ENCODE measurements around a stretch of chr1.

- PRO-cap, 2 experiments: no peak in any of the 2 experiments
Observed at GRCh38 chr1:3170286-3170939, 101.4 kb downstream of the PRDM16 start.

DNA sequence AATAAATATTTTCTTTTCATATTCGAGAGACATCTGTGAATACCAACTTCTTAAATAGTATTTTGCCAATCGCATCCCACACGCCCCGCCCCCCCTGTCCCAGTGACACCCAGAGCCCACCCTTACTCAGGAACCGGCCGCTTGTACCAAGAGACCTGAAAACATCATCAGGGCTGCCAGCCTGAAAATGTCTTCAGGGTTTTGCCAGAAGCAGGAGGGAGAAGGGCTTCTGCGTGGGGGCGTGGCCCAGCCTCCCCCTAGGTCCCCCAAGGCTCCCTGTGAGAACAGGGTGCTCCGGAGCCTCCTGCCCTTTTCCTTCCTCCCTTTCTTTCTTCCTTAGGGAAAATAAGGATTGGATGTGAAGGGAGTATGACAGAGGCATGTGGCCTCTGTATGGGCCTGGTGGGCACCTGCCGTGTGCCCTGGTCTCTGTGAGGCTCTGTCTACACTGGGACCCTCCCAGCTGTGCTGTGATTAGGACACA, 126.5 kb downstream of the PRDM16 start:
- PRO-cap, 2 experiments: no peak in any of the 2 experiments

GRCh38 chr1:3212004-3212732, 143.2 kb downstream of the PRDM16 start:
- PRO-cap, 2 experiments: no peak in any of the 2 experiments

DNA sequence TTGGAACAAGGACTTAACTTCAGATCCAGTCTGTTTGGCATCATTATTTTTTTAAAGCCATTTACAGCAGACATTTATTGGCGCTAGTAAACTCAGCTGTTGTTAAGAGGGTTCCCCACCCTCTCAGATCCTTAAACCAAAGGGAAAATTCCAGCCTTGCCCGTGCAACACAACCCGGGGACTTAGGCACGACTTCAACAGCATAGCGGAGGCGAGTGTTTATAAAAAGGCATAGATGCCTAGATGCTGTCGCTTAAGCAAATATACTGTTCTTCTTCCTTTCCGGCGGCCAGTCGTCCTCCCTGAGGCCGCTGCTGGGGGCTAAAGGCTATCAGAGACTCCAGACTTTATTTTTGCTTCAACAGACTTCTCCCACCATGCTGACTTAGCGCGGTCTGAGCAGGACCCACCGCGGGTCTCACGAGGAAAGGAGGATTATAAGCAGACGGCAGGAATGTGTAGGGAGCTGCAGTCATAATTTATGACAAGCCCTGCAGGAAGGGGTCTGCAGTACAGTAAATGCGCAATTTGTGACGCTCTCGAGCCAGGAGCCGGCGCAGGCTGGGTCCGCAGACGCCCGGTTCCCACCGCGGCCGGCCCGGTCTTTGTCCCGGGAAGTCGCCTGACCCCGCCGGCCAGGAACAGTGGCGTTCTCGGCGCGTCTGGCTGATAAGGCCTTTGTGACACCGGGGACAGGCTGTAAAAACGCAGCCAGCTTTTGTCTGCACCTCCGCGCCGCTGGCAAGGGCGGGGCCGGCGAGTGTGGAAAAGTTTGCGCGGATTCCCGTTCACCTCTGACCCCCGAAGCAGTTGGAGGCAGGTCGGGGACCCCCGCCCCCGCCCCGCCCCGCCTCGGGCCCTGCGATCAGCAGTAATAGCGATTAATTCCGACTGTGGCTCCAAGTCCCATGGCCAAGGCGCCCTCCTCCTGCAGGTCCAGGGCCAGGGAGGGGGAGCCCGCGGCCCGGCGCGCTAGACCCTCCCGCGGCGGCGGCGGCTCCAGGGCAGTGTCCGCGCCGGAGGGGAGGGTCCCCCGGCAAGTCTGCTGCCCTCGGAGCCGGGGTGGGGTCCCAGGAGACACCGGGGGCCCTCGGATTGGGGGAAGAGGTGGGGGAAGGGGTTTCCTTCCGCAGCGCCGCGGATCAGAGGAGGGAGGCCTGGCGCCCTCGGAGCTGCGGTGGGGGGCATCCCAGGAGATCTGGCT, 61.0 kb upstream of the ARHGEF16 start:
- PRO-cap, 2 experiments: peak in 1 of 2 experiments; most common plus-strand start position 444 of the sequence (in 1); most common minus-strand start position 668 of the sequence (in 1)

DNA sequence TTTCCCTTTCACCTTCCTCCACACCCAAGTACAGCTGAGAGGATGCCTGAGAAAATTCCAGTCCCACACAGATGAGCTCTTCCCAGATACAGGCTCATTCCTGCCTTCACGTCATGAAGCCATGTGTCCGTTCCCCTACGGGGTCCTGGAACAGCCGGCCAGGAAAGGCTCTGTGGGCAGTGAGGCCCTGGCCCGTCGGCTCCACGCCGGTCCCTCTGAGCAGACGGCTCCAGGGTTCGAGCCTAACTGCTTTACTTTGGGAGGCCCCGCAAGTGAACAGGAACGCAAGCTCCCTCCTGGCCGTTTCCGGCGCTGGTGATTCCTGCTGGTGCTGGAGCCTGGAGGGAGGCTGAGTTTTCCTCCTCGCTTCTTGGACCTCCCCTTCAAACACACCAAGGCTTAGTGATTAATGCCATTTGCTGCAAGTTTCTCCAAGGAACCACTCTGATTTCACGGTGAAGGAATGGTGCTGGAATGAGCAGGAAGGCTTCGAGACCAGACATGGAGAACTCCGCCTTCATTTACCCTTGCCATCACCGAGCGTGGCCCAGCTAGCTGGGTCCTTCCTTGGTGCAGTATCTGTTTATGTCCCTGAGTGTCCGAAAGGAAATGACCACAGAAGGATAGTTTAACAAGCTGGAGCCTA, 57.0 kb upstream of the ARHGEF16 start:
- PRO-cap, 2 experiments: no peak in any of the 2 experiments

DNA sequence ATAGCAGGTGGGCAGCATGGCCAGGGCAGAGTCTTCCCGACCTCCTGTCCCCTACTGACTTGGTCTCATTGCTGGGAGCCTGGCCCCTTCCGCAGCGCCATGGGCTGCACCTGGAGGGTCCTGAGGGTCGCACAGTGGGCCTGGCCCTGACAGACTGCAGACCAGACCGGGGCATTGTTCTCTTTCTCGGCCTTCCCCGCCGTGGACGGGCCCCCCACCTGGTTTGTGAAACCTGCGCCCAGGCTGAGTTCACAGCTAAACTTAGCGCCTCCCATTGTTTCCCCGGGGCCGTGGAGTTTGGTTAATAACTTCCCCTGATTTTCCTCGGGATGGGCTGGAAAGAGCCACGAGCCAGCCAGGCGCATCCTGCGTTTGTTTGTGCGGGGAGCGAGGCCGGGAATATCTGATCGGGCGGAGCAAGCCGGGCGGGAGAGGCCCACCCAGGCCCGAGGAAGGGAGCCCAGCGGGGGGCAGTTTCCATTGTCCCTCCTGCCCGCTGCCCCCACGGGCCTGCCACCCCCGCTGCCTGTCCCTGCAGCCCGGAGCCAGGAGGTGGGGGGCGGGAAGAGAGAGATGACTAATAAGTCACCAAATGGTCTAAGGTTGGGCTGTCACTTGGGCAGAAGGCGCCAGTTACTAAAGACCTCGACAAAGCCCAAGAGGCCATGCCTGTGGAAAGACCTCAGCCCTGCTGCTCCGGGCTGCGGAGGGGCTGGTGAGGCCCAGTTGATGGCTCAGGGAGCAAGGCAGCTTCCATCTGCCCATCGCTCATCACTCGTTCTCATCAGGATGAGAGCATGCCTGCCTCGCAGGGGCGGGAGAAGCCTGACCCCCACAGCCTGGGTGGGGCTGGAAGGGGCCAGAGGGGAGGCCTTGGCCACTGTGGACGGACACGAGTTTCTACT, 39.0 kb upstream of the ARHGEF16 start:
- PRO-cap, 2 experiments: no peak in any of the 2 experiments

GRCh38 chr1:3522826-3523315, 68.4 kb downstream of the ARHGEF16 start:
- PRO-cap, 2 experiments: no peak in any of the 2 experiments

DNA sequence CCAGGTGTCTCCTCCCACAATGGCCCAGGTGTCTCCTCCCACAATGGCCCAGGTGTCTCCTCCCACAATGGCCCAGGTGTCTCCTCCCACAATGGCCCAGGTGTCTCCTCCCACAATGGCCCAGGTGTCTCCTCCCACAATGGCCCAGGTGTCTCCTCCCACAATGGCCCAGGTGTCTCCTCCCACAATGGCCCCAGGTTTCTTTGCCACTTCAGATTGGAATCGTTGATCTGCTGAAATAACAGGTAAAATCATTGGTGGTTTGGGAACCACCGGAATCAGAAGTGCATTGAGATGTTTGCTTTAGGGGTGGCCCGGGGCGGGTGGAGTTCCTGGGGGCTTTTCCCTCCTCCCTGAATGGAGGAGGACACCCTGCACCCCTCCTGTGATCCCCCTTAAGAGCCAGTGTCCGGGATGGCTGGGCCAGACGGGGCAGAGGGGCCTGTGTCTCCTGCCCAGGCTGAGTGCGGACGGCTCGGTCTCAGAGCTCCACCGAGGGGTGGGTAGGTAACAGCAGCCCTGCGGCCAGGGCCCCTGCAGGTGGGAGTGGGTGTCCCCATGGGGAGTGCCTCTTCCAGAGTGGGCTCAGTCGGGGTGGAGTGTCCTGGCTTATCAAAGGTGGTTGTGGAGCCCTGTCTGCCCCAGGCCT, 23.0 kb downstream of the TP73 start:
- PRO-cap, 2 experiments: no peak in any of the 2 experiments

GRCh38 chr1:3677541-3677811, 25.2 kb downstream of the TP73 start:
- PRO-cap, 2 experiments: no peak in any of the 2 experiments

GRCh38 chr1:3698486-3698781, 46.1 kb downstream of the TP73 start:
- PRO-cap, 2 experiments: no peak in any of the 2 experiments

DNA sequence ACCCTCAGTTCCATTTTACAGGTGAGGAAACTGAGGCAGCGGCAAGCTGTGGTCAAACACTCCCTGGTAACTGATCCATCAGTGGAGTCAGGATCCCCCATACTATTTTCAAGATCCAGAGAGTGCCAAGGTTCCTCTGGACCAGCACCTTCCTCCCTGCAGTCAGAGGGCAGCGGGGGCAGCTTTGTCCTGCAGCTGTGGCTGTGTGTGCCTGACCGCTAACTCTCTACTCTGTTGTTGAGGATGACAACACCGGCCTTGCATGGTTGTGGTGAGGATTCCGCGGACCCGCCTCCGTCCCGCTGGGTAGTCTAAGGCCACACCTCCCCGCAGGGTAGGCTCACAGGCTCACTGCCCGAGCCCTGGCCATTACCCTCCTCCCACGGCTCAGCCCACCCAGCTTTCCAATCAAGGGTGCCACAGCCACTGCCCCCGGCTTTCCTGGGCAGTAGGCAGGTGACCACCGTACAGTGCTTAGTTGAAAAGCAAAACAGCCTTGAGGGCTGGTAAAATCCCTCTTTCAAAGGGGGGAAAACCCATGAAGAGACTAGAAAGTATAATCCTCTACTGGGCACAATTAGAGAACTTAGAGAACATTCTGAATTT, 15.0 kb upstream of the LRRC47 start:
- PRO-cap, 2 experiments: no peak in any of the 2 experiments

DNA sequence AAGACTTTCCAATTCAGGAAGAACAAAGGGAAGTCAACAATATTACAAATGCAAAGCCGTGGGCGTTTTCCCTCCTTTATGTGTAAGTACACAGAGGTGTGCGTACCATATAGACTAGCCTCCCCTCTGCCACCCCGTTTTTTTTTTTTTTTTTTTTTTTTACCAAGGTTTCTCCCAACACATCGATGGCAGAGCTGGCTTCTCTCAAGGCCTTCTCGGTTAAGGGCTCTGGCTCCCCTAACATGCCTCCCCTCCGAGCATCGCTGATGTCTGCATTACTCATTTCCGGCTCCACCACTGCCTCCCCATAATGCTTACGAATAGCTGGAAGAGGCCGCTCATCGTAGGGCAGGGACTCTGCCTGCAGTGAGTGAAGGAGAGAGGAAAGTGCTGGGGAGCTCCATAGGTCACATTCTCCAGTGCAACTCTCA, 20.7 kb downstream of the CEP104 start:
- PRO-cap, 2 experiments: no peak in any of the 2 experiments

- PRO-cap, 2 experiments: no peak in any of the 2 experiments
Observed at GRCh38 chr1:3844788-3845418, 12.1 kb downstream of the CEP104 start.

GRCh38 chr1:3869514-3870314, 12.4 kb downstream of the DFFB start:
- PRO-cap, 2 experiments: peak in 1 of 2 experiments; most common plus-strand start chr1:3870049 (in 1); most common minus-strand start chr1:3869767 (in 1)

- PRO-cap, 2 experiments: no peak in any of the 2 experiments
Observed at GRCh38 chr1:3948203-3948632, 48.1 kb upstream of the C1orf174 start.

DNA sequence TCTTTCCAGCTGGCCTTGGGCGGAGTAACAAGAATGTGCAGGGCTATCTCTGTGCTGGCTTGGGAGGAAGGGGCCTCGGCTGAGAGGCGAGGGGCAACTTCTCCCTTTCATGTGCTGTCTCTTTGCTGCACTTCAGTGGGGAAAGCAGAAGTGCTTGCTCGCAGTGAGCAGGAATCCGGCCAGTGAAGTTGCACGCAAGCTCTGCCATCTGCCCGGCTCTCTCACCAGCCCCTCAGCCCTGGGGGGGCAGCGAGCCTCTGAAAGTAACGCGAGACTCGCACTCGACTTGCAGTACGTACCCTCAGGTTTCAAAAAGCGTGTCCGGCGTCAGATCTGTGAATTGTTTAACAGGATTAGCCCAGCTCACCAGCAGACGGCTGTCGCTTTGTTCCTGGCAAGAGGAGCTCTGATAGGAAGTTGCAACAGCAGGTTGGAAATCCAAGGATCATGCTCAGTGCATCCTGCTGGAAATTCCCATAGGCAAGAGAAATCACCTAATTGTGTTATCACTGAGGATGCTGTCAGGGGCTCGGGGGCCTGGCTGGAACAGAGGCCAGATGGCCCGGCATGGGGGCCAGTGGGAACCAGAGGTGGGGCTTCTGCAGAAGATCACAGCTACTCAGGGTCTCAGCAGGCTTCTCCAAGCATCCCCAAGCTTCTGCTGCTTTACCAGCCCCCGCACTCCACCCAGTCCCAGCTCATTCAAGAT, 221.0 kb downstream of the NPHP4 start:
- PRO-cap, 2 experiments: no peak in any of the 2 experiments

DNA sequence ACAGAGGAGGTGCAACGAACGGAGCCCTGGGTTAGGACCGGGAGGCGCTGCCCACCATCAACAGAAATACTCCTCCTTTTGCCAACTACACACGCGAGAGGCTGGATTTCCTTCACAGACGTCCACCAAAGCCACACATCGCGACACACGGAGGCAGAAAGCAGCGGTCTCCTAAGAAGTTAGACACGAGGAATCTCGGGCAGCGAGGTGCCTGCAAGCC, 965 bp downstream of the NPHP4 start:
- PRO-cap, 2 experiments: no peak in any of the 2 experiments

DNA sequence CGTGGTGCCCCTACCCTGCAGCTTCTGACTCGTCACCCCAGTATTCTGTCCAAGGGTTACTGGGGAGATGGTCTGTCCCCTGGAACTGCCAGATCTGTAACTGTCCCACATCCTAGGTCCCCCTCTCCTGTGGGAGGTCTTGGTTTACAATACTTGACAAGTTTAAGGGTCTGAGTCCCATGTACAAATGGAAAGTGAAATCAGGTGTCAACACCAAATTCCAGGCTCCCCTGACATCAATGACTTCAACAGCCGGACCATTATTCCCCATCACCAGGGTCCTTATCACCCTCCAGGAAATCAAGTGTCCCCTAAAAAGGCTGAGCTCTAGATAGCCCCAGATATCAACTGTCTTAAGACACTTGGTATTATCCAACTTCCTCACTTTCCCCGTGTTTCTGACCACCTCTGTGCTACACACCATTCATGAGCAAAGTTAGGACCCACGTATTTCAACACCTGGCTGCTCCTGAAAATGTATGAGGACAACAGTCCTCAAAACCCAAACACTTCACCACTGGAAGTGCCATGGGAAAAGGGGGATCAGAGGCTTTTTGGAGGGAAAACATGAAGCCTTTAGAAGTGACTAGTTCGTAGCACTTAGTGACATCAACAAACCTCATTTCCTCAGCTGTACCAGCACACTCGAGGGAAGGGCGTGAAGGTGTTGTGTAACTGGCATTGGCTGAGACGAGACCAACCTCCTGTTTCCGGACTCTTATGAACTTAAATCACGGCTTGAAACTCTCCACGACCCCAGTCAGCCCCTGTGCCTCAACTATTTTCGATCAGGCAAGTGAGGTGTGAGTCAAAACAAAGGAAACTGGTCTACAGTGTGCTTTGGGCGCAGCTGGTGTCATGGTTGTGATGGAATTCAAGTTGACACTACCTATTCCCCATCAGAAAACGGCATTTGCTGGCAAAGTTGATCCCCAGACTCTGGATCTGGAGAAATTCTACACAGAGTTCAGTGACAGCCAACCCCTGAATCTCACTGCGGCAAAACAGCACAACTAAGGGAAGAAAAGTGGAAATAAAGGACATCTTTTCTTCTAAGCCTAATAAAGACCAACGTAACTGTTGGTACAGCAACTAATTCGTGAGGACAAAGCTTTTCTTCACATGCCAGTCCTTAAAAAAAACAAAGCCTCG, 4.1 kb upstream of the CHD5 start:
- PRO-cap, 2 experiments: no peak in any of the 2 experiments

- PRO-cap, 2 experiments: no peak in any of the 2 experiments
Observed at GRCh38 chr1:6197352-6198190, 1.8 kb downstream of the RPL22 start.

DNA sequence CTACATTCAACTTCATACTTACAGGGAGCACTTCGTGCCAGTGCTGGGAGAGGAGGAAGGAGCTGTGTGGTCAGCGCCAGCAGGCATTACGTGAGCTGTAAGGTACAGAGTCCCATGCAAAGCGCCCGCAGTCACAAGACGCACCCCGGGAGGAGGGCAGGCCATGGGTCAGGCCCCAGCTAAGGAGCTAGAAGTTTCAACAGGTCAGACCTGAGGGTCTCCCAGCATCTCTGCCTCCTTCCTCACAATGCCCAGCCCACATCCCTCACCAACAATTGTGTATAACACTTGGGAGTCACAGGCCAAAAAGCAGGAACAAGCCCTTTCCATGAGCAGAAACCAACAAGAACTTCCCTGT, 21.8 kb upstream of the GPR153 start:
- PRO-cap, 2 experiments: peak in 1 of 2 experiments; most common minus-strand start position 64 of the sequence (in 1)